ENCODE results near the genes RNF128, TBC1D8B, RIPPLY1, MORC4, RBM41 and PRPS1.

GRCh38 chrX:102864853-102865393, 72.1 kb upstream of the RAB40AL start:
- PRO-cap, 2 experiments: no peak in any of the 2 experiments

GRCh38 chrX:103253573-103254906, 915 bp downstream of the TCEAL8 start:
- PRO-cap, 2 experiments: no peak in any of the 2 experiments

DNA sequence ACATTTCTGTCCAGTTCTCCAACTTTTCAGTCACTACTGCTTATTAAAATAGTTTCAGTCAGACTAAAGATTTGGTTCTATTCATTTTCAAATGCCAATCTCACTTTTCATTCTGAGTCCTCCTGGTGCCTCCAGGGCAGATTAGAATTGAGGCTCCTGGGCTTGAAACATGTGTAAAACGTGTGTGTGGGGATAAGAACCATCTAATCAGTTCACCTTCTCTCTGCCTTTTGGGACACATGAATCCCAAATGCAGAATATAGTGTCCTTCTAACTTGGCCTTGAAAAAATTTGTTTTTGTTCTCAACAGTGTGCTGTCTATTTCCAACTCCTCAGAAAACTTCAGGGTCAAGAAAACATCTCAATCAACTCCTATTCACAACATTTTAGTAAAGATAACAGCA, 3.3 kb upstream of the BEX3 start:
- PRO-cap, 2 experiments: no peak in any of the 2 experiments

GRCh38 chrX:103683589-103684368, 2.7 kb downstream of the MORF4L2 start:
- PRO-cap, 2 experiments: peak in 2 of 2 experiments; most common minus-strand start chrX:103683788 (in 1)

GRCh38 chrX:103685404-103686297, 848 bp downstream of the MORF4L2 start:
- PRO-cap, 2 experiments: peak in 2 of 2 experiments; most common minus-strand start chrX:103686135 (in 2)

DNA sequence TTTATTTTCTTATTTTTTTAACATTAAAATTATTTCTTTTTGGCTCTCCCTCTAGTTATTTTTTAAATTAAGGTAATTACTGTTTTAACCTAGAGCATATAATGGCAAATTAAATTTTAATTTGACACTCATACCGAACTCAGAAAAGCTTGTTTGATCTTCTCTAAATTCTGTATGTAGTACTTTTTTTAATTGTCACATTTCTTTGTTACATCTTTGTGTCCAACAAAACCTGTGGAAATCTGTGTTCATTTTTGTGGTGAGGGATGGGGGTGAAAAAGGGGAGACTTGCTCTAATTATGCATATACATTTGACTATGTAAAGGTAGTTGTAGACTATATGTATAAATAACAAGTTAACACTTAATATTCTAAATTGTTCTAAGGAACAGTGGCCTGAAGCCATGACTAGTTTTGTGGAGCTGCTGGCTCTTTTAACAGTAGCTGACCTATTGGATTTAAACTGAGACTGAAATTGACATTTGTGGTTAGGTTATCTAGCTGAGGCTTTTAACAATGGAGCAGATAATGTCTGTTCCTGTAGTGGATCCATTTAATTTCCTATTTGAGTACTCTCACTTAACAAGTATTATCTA, 27.9 kb downstream of the FAM199X start:
- PRO-cap, 2 experiments: no peak in any of the 2 experiments

GRCh38 chrX:104909436-104910081, 310.9 kb downstream of the TEX13A start:
- PRO-cap, 2 experiments: no peak in any of the 2 experiments

GRCh38 chrX:105696307-105696807, 126.0 kb upstream of the NRK start:
- PRO-cap, 2 experiments: no peak in any of the 2 experiments

GRCh38 chrX:106159553-106159946, 8.6 kb upstream of the PWWP3B start:
- PRO-cap, 2 experiments: no peak in any of the 2 experiments

- PRO-cap, 2 experiments: no peak in any of the 2 experiments
Observed at GRCh38 chrX:106726355-106726966, at the start of gene RNF128. RNF128 (plus strand) TSS chrX:106726701.

DNA sequence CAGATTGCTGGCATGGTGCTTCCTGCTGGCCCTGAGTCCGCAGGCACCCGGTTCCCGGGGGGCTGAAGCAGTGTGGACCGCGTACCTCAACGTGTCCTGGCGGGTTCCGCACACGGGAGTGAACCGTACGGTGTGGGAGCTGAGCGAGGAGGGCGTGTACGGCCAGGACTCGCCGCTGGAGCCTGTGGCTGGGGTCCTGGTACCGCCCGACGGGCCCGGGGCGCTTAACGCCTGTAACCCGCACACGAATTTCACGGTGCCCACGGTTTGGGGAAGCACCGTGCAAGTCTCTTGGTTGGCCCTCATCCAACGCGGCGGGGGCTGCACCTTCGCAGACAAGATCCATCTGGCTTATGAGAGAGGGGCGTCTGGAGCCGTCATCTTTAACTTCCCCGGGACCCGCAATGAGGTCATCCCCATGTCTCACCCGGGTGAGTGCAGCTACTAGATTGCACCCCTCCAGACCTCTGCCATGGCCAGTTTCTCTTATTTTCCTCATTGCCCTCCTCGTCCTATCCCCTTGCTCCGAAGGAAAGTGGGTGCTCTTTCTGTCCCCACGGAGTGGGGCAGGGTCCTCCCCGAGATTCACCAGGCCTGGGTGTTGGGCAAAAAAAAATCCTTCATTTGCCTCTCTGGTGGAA, 586 bp downstream of the RNF128 start:
- PRO-cap, 2 experiments: no peak in any of the 2 experiments

DNA sequence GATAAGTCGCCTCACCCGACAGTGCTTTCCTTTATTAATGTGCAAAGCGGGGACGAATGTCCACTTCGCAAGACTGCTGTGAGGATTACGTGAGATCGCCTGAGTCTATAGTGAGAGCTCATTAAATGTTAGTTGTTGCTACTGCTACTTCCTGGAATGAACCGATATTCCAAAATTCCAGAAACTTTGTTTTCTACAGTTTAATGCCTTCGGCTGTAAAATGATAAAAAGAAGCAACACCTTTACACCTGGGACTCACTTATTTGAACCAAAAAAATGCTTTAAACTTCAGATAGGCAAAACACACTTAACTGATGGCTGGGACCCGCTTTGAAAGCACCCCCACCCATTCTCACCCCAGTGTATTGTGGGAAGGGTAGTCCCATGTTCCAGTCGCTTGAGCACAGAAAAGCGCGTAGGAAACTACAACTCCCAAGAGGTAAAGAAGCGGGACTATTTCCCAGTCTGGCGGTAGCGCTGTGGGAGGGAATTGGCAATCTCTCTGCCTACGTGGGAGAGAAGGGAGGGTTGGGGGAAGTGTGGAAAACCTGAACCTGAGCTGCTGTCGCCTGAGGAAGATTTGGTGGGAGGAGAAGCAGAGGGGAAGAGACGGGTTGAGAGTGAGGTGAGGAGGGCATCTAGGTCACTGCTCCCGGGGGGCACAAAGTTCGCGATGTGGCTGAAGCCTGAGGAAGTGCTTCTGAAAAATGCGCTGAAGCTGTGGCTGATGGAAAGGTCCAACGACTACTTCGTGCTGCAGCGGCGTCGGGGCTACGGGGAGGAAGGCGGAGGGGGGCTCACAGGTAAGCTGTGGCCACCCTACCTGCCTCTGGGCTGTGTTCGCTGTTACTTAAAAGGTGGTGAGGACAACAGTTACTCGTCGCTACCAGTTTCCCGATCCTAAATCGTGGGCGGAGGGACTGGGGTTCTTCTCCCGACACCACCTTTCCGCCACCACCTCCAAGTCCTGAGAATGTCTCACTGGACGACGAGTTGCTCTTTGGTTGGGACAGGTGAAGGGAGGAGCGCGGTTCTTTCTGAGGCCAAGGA, at the start of gene TBC1D8B:
Gene TBC1D8B, plus strand, starts transcription at position 493 of the 1,050 bp plus-strand sequence.
- PRO-cap, 2 experiments: no peak in any of the 2 experiments

DNA sequence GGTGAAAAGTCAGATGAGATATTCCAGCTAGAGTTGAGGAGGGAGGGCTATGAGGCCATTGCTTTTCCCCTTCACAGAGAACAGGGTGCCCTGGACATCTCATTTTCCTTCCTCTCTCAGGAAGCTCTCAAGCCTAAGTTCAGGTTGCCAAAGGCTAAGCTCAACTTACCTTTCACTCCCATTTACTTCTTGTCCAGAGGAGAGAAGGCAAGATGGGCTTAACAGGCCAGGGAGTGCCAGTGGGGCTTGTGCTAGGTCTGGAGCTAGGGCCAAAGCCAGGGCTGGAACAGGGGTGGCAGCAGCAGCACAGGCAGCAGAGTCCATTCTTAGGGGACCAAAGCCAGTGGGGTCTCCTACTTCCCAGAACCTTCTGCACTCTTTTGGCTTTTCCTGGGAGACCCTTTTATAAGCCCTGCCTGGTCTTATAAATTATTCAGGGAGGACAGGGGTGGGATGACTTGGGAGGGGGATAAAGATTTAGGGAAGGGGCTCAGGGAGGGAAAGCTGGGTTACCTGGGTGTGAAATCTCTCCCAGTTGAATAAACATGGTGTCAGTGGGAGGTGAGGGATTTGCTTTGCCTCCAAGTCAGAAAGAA, at the start of gene RIPPLY1:
Gene RIPPLY1, minus strand, starts transcription at position 378 of the 596 bp plus-strand sequence.
- PRO-cap, 2 experiments: no peak in any of the 2 experiments

GRCh38 chrX:106912823-106913125, 7.4 kb upstream of the CLDN2 start:
- PRO-cap, 2 experiments: no peak in any of the 2 experiments

DNA sequence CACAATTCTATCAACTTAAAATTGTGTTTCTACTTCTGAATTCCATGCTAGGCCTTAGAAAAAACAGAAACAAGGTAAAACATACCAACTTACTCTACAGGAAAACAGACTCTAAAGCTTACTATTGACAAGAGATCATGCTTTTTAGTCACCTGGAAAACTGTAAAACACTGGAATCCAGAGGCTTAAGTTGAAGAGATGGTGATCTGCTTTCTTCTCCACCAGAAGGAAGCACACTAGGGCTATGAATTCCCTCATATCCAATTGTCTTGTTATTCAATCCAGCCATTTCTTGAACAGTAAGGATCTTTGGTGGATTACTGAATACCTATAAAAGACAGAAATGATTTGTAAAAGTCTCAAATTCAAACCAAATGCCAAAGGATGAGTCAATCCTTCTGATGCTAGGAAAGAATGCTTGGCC, 34.6 kb downstream of the CLDN2 start:
- PRO-cap, 2 experiments: no peak in any of the 2 experiments

DNA sequence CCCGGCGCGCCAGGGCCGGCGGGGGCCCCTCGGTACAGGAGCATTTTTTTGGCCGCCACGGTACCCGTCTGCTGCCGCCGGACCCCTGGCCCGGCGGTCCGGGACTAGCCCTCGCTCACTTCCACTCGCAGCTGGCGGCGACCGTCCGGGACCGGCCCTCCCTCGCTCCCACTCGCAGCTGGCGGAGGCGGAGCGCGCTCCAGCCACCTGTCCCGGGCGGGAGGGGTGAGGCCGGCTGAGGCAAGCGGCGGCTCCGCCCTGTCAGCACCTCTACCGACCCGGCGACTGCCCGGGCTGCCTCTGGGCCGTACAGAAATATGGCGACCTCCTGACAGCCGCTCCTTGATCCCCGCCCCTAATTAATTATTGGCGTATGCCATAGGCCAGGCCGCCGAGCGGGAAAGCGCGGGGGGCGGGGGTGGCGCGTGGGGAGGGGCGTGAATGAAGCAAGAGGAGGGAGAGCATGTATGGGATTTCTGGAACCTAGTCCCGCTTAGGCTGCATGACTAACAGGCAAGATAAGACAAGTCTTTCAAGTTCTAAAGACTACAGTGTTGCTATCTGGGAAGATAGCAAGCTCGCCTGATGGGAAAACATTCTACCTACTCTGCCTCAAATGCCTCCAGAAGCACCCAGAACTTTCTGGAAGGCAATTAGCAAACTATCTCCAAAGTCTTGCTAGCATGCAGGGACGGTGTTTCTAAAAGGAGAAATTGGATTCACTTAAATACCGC, at the start of gene MORC4:
Gene MORC4, minus strand, starts transcription at position 287 of the 734 bp plus-strand sequence.
- PRO-cap, 2 experiments: peak in 1 of 2 experiments; most common minus-strand start position 287 of the sequence (in 1)

- PRO-cap, 2 experiments: peak in 2 of 2 experiments; most common minus-strand start chrX:107118583 (in 1)
Observed at GRCh38 chrX:107117933-107119151, at the start of gene RBM41. RBM41 (minus strand) TSS chrX:107118822.

DNA sequence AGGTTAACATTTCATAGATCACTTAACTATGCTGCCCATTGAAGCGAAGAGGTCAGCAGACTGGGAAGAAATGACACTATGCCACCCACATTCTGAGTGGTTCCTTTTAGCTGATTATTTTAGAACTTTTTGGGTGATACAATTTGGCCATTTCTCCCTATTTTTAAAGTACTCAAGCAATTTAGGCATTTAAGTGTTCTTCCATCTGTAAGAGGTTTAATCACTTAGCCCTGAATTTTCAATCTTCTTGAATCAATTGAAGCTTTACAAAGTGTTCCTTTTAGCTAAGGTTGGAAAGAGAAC, 82.4 kb downstream of the DNAAF6 start:
- PRO-cap, 2 experiments: no peak in any of the 2 experiments

DNA sequence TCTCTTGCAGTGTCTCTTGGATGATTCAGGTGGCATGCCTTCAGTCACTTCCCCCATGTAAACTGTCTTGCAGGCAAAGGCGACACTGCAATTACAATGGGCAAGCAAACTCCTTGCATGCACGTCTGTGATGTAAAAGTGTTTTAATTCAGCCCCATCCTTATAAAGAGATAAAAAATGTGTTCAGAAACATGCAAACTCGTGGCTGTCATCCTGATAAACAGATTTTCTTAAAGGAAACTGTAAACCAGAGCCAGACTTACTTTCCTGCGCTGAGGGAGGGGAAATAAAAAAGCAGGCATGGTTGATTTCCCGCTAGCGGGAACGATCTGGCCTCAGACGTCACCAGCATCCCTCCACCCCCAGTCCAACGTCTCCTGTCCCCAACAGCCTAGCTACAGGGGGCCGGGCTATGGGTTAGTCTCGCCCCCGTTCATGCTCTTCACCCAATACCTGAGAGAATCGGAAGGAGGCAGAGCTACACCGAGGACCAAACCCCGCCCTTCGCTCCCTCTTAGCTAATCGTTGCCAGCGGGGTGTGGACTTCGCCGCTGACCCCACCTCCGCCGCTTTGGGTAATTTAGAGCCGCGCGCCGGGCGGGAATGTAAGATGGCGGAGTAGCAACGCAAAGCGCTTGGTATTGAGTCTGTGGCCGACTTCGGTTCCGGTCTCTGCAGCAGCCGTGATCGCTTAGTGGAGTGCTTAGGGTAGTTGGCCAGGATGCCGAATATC, at the start of gene PRPS1:
Gene PRPS1, plus strand, starts transcription at position 603 of the 733 bp plus-strand sequence.
- PRO-cap, 2 experiments: peak in 2 of 2 experiments; most common plus-strand start position 583 of the sequence (in 2); most common minus-strand start position 364 of the sequence (in 1)

GRCh38 chrX:107684748-107685505, 56.6 kb downstream of the PRPS1 start:
- PRO-cap, 2 experiments: no peak in any of the 2 experiments

Data from monocyte (primary cell).